Colic lymph node (tissue), 1 donor: Measurements from ENCODE around the genes BICDL1 and RAB35.

DNA sequence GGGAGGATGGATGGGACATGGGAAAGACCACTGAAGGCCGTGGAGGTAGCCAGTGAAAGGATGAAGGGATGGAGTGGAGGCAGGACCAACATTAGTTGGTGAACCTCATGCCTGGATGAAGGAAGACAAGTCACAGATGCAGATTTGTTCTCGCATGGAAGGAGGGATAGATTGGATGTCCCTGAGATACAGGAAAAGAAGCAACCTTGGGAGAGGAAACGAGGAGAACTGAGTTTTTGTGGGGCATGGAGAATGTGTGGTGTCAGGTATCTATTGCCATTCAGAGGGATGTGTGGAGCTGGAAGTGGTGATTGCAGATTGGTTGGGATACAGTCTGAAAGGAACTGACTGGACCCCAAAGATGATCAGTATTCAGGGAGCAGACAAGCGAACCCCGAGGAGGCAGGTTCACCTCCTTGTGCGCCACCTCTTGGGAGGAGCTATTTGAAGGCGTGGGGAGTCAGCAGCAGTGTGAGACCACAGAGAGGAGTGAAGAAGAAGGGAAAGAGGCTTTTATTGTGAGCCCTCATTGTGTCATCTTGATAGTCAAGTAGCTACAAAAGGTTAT, 23.3 kb downstream of the SUDS3 start:
- PRO-cap: no peak

- PRO-cap: no peak
Observed at GRCh38 chr12:119195171-119195846, 16.6 kb downstream of the HSPB8 start.

GRCh38 chr12:119365534-119366111, 31.1 kb downstream of the CCDC60 start:
- PRO-cap: no peak

GRCh38 chr12:119660047-119660473, 7.9 kb upstream of the PRKAB1 start:
- PRO-cap: no peak

DNA sequence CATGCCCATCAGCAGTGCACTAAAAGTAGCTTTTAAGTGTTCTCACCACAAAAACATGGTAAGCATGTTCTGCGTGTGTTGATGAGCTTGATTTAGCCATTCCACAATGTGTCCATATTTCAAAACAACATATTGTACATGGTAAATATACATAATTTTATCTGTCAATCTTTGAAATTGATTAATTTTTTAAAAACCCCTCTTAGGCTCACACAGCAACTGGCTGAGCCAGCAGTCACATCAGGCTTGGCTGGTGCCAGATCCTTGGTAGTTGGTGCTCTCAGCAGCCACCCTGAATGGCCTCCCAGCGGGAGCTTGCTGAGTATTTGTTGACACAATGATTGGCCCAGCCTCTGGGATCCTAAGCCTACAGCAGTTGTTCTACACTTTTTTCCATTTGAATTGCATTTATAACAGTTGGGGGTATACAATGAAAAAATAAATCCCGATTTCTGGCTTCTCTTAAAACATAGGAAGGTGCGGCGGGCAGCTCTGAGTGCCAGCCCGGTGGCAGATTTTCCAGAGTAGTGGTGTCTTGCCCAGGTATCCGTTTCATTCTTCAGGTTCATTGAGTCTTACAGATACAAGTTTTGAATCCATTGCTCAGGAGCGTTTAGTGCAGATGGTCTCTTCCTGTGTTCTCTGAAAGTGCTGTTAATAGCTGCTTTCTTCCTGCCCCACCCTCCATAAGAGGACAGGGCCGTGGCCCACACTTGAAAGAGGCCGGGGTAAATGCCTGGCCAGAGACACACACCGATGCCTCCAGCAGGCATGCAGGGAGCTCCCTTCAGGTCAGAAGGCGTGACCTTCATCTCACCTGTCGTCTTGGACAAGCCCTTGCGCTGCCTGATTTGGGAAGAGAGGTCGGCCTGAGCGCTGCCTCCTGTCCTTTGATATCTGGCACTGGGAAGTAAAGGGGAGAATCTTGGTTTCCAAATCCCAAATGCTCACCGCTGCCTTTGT, 11.3 kb downstream of the PRKAB1 start:
- PRO-cap: no peak

DNA sequence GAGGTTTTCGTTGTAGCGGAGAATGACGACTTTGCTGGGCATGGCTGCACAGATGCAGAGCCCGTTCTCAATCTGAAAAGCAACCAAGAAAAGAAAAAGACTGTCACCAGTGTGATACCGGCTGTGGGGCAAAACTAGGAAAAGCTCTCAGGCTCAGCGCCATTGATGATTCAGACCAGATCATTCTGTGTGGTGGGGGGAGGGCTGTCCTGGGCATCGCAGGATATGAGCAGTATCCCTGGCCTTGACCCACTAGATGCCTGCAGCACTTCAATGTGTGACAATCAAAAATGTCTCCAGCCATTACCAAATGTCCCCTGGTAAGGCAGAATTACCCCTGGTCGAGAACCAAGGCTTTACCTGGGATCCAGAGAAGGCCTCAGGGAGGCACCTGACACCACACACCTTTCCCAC, 36.5 kb downstream of the PRKAB1 start:
- PRO-cap: no peak

- PRO-cap: unidirectional peak, minus-strand start at chr12:119718852
Observed at GRCh38 chr12:119718553-119719309, 50.8 kb downstream of the PRKAB1 start.

- PRO-cap: no peak
Observed at GRCh38 chr12:119876701-119877174, 382 bp downstream of the CIT start.

GRCh38 chr12:119988658-119989710, at the start of gene BICDL1:
Gene BICDL1, plus strand, starts transcription at chr12:119989236.
- PRO-cap: bidirectional peak, plus-strand start at chr12:119988966, minus-strand start at chr12:119988762; unidirectional peak, plus-strand start at chr12:119989239

DNA sequence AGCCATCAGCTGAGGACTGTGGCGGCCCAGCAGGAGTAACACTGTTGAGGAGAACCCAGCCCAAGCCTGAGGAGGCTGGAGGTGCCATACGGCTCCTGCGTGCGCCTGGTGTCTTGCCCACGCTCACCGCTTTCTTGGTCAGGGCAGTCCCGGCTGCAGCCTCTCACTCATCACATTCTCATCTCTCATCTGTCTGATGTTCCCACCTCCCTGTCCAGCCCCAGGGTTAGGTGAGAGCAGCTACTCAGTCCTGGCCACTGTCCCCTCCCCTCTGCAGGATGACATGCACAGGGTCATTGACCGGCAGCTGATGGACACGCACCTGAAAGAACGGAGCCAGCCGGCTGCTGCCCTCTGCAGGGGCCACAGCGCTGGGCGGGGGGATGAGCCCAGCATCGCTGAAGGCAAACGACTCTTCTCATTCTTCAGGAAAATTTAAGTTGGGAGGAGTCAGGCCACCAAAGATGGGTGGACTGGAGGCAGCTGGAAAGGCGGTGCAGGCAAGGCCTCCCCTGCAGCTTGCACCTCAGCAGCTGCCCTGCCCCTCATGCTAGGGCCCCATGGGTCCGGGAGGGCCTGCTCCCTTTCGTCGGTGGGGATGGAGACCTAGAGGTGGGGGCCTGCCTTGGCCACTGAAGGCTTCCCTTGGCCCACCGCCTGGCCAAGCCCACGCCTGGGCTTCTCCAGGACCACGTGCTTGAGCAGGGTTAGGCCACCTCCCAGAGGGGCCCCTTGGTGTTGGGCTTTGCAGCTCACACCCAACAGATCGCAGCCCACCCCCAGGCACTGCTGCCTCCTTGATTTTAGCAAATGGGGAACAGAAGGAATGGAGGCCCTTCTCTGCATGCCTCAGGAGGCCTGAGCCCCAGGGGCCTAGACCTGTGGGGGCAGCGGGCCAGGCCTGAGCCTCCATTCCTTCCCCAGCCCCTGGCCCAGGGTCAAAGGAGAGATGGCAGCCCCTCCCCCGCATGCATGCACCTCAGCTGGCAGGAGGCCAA, 23.5 kb downstream of the RAB35 start:
- PRO-cap: no peak

- PRO-cap: bidirectional peak, plus-strand start at chr12:120116926, minus-strand start at chr12:120116753
Observed at GRCh38 chr12:120116556-120117041, at the start of gene RAB35. Gene RAB35, minus strand, starts transcription at chr12:120116753.

DNA sequence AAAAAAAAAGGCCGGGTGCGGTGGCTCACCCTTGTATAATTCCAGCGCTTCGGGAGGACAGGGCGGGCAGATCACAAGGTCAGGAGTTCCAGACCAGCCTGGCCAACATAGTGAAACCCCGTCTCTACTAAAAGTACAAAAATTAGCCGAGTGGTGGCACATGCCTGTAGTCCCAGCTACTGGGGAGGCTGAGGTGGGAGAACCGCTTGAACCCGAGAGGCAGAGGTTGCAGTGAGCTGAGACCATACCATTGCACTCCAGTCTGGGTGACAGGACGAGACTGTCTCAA, 1.1 kb upstream of the GCN1 start:
- PRO-cap: no peak

- PRO-cap: no peak
Observed at GRCh38 chr12:120225255-120225454, 24.2 kb upstream of the RPLP0 start.

GRCh38 chr12:120316811-120317105, 10.8 kb downstream of the PLA2G1B start:
- PRO-cap: no peak

DNA sequence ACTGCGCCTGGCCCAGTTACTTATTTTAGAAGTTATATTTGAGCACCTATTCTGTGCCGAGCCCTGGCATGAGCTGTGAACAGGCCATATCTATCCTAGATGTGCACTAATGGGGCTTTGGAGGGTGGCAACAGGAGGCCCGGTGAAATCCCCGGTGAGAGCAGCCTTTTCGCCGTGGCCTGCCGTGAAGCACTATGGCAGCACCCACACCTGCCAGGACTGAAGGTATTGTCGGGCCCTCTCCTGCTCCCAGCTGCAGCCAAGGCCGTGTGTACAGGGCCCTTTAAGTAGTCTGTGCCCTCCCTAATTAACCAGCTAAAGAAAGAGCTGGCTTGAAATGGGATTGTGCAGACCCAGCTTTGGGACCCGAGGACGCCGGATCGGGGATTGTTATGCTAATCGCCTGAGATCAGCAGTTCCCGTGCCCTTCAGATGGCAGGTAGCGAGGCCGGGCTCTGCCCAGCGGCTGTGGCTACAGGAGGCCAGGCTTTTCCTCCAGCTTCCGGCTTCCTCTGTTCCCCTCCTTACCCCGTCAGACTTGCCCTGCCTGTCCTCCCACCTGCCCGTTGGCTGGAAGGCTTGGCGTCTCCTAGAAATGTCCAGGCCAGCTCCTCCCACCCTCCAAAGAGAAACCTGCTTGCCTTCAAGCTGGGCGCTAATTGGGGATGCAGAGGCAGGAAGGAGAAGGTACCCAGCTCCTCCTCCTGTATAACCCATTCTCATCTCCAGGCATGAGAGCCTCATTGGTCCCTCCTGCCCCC, 25.5 kb upstream of the MSI1 start:
- PRO-cap: no peak

- PRO-cap: unidirectional peak, plus-strand start at chr12:120468430
Observed at GRCh38 chr12:120468273-120468863, 1.2 kb downstream of the SRSF9 start.

DNA sequence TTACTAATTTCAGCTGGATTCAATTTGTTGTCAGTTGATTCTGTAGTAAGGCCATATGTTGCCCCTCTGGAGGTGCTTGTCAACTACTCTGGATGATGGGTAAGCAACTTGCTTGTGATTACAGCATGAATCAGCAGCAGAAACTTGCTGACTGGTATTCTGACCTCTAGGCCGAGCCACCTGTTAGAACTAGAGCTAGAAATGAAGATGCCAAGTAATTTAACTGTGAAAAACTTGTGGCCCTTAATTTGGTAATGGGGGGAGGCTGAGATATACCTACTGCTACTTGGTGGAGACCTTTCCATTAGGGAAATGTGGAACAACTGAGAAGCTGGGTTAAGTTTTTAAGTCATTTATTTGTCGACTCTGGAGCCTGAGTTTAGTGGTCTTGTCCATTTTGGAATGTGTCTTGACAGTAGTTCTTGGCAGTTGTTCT, 5.2 kb downstream of the RNF10 start:
- PRO-cap: no peak

GRCh38 chr12:120552246-120552689, 18.1 kb downstream of the RNF10 start:
- PRO-cap: no peak

DNA sequence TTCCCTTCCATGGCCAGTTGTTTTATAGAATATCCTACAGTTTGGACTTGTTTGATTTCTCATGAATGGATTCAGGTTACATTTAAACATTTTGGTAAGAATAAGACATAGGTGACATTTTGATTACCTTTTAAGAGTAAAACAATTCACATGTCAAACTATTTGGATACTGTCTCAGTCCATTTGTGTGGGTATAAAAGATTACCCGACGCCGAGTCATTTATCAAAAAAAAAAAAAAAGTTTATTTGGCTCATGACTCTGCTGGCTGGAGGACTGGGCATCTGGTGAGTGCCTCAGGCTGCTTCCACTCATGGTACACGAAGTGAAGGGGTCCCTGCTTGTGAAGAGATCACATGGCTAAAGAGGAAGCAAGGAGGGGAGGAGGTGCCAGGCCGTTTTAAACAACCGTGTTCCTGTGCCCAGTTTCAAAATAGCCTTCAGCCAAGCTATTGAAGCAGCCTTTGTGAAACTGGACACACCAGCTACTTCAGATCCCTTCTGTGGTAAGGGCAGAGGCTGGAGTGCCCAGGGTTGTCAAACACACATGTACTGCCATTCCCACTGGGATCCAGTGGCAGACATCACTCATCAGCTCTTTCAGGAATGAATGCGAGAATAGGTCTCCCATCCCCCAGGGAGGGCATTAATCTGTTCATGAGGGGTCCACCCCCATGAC, 7.7 kb downstream of the POP5 start:
- PRO-cap: no peak

DNA sequence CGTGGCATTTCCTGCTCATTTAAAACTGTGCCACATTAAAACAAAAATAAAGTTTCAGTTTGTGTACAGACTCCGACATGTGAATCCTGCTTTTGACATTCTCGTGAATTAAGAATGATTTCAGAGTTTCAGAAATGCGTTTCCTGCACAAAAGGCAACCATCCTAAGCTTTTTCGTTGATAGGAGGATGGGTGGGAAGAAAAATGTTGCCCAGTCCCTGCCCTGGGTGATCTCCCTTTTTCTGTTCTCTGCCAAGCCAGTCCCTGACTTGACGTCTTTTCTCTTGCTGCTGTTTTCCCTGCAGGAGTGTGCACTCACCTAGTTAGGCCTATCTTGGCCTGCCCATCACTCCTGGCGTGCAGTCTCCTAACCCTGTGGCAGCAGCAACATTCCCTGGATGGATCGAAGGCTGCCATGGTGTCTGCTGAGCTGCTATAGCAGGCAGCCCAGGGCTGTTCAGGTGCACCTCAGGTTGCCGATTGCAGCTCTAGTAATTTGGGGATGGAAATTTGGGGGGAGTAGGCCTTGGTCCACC, 1.1 kb downstream of the UNC119B start:
- PRO-cap: no peak